H4 (cell line): Measurements from ENCODE around the genes PADI4 and ARHGEF10L.

- RAMPAGE, long total RNA = no peak
Observed at GRCh38 chr1:17121910-17122248, 2.6 kb upstream of the PADI2 start.

DNA sequence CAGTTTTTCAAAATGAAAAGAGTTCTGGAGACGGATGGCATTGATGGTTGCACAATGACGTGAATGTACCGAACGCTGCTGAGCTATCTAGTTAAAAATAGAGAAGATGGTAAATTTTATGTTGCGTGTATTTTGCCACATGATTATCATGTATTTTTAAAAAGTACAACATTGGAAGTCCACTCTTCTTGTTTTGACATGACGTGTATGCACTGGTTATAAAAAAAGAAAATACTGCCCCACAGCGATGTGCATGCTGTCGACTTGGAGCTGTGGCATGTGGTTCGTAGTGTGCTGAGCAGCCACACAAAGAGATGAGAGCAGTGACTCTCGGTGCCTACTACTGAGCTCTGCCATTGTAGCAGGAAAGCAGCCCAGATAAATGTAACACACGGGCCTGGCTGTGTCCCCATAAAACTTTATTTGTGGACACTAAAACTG lies 22.6 kb upstream of the PADI2 start:
- RAMPAGE, long total RNA = no peak

DNA sequence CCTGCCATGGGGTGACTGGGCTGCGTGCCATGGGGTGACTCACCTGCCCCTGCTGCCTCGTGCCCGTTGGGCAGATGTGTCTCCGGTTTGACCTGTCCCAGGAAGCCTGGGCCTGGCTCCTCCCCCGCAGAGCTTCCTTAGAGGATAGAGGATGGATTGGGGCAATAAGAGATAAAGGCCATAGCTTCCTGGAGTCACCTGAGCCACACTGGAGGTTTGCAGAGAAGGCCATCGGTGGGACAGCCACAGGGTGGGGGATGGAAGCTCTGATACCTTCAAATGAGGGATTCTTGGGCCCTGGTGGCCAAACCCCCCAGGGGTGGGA lies 1.8 kb downstream of the PADI3 start:
- RAMPAGE, long total RNA = no peak

DNA sequence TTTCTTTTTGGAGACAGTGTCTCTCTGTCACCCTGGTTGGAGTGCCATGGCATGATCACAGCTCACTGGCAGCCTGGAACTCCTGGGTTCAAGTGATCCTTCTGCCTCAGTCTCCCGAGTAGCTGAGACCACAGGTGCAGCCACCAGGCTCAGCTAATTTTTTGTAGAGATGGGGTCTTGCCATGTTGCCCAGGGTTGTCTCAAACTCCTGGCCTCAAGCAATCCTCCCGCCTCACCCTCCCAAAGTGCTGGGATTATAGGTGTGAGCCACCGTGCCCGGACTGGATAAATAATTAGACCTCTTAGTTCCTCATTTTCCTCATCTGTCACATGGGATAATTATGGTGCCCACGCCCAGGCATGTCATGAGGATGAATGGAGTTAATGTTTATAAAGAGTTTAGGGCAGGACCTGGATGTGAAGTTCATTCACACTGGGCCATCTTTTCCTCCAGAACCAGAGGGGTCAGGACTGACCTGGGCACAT lies 23.7 kb downstream of the PADI3 start:
- RAMPAGE, long total RNA = no peak

- RAMPAGE, long total RNA = no peak
Observed at GRCh38 chr1:17307796-17308408, at the start of gene PADI4. TSS of gene PADI4 (plus strand) at chr1:17308197.

DNA sequence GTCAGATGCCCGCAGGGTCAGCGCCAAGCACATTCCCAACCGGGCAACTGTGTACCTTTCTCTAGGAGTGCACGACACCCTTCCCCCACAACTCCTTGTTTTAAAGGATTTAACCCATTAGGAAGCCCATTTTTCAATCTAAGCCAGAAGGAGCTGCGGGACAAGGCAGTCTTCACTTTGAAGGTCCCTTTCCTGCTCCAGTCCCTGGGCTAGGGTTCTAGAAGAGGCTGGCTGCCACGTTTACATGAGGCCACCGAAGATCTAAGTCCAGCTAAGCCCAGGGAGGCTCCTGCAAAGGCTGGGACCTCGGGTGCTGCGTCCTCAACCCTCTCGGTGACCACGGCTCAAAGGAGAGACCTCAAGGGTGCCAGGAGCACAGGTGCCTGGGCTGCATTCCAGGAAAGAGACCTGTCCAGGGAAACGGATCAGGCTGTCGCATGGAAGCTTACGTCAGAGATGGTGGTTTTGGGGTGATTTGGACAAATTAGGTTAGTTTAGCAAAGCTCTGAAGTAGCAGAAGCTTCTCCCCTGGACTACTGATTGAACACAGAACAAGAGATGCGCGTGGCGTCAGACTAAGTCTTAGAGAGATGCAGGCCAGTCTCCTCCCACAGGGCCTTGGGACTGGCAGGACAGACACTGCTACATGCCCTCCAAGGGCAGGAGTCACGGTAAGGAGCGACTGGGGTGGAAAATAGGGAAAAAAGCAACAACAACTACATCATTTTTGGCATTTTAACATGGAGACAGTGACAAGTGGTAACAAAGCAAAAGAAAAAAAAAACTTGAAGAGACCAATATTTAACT lies 32.3 kb downstream of the RCC2 start:
- RAMPAGE, long total RNA = no peak

- RAMPAGE, long total RNA = no peak
Observed at GRCh38 chr1:17431463-17431965, 8.0 kb downstream of the RCC2 start.

DNA sequence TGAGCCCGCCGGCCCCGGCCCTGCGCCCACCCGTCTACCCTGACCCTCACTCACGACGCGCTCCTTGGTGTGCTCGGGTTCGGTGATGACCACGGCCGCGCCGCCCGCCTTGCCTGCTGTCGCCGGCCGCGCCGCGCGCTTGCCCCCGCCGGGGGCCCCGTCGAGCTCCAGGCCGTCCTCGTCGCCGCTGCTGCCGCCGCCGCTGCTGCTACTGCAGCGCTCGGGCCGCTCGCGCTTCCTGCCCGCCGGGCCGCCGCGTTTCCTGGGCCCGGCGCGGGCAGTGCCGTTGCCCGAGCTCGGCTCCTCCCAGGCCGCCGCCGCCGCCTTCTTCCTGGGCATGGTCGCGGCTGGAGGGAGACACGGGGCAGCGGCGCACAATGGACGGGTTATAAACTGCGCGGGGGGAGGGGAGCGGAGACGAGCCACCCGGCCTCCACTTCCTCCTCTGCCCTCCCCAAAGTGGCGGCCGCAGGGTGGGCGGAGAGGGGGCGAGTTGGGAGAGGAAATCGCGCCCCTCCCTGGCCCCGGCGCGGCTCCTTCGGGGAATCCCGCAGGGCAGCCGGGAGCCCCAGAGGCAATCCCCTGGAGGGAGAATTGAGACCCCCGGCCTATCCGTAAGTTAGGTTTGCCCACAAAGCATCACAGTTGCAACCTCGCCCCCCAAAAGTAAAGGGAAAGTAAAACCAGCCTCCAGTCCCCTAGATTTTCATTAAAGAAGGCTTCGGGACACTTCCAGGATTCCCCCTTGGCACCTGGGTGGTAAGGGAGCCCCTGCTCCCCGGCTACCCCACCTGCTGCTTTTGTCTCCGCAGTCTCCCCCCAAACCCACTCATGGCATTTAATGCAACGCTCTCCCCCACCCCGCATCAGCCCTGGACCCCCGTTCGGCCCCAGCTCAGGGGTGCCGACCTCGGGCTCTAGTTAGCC lies 1.0 kb downstream of the RCC2 start:
- RAMPAGE, long total RNA = no peak

- RAMPAGE, long total RNA = no peak
Observed at GRCh38 chr1:17539486-17540309, at the start of gene ARHGEF10L. TSS of gene ARHGEF10L (plus strand) at chr1:17539698.

DNA sequence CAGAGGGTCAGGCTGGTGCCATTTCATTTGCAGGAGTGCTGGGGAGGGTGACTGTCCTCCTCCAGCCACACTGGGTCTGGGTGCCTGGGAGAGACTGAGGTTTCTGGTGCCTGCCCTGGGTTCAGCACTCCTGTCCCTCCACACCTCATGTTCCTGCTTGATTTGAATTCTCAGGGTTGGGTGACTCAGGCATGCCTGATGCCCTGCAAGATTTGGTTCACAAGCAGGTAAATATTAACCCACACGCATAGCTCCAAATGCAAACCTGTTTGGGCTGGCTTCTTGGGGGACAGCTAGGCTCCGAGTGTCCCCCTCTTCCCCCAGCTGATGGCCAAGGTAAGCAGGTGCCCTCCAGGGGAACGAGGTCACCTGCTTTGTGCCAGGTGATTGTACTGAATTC lies 20.3 kb downstream of the ARHGEF10L start:
- RAMPAGE, long total RNA = no peak

DNA sequence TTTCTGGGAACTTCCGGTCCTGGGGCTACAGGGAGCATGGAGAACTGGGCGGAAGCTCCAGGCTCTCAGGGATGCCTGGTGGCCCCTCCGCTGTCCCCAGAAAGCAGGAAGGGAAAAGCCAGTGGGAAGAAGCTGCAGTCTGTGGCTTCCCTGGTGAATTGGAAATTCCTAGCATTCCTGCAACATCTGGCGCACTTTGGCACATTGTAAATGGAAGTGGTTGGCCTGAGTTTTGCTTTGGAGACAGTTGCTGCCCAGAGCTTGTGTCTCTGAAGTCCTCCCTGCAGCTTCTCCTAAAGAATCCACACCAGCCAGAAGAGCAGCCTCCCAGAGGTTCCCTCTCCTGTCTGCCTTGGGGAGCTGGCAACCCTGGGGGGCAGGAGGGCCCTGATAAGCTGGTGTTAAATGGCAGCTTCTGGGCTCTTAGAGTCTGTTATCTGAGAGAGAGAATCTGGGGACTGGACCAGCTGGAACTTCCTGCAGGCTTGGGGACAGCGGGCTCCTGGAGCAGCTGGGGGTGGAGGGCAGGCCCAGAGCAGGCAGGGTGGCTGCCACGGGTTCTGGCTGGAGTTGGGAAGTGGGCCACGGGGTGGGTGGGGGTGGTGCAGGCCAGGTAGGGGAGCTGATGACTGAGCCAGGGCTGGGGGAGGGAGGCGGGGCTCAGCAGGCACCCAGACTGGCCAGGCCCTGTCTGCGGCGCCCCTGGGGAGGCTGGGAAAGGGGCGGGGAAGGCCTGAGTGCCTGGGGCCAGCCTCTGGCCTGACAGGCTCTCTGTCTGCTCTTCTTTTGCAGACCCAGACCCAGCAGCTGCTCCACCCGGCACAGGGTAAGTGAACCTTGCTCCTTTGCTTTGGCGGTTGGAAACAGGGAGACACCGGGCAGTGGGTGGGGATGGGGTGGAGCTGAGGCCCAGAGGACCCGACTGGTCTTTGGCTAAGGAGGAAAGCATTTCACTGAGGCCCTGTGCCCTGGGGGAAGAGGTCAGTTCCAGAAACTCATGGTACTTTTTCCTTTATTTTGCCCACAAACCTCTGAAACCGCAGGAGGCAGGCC lies 48.5 kb downstream of the ARHGEF10L start:
- RAMPAGE, long total RNA = start-site peak on the plus strand centred at position 751 of the sequence, 40 bp wide, 6 reads

- RAMPAGE, long total RNA = no peak
Observed at GRCh38 chr1:17624715-17625546, 85.4 kb downstream of the ARHGEF10L start.

- RAMPAGE, long total RNA = no peak
Observed at GRCh38 chr1:17630955-17631366, 91.5 kb downstream of the ARHGEF10L start.

DNA sequence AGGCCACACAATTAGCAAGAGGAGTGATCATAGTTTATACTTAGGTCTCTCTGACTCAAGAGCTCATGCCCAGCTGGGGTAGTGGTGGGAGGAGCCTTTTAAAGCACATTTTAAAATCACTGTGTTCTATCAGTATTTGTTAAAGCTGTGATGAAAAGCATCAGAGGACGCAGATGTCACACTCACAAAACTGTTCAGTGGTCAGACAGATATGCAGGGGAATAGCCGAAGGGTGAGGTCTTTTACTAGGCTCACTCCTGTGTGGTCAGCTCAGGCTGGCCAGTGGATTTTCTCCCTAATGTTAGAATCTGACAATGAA lies 80.0 kb upstream of the IGSF21 start:
- RAMPAGE, long total RNA = no peak

- RAMPAGE, long total RNA = no peak
Observed at GRCh38 chr1:18119351-18119737, 11.7 kb downstream of the IGSF21 start.

DNA sequence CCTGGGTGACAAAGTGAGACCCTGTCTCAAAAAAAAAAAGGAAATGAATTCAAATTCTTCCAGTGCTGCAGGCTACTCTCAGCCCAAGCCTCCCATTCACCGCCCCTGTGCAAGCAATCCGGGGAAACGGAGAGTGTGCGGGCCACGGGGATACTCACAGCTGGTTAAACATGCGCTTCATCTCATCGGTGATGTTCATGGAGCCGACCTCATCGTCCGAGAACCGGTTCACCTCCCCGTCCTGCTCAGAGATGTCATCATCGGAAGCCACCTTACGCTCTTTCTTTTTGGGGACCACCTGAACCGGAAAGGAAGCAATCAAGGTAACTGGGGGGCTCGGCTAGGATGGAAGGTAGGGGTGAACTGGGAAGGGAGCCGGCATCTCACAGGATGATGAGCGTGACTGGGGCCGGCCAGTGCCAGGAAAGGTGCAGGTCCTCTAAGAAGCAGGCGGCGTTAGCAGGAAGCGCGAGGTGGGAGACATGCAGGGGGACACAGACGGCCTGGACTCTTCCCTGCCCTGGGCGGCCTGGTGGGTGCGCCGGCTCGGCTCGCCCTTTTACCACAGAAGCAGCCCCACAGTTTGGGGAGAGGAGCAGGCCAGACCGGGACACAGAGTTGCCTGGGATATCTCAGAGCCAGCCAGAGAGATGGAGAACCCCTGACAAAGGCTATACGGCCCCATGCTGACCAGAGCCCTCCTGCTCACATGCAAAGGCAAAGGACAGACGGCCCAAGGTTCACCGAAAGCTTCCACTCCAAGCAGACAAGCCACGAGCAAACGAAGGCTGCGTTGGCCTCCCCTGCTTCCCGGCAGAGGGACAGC lies 14.6 kb upstream of the ALDH4A1 start:
- RAMPAGE, long total RNA = no peak

GRCh38 chr1:19009608-19010347 lies 53.3 kb upstream of the IFFO2 start:
- RAMPAGE, long total RNA = no peak

DNA sequence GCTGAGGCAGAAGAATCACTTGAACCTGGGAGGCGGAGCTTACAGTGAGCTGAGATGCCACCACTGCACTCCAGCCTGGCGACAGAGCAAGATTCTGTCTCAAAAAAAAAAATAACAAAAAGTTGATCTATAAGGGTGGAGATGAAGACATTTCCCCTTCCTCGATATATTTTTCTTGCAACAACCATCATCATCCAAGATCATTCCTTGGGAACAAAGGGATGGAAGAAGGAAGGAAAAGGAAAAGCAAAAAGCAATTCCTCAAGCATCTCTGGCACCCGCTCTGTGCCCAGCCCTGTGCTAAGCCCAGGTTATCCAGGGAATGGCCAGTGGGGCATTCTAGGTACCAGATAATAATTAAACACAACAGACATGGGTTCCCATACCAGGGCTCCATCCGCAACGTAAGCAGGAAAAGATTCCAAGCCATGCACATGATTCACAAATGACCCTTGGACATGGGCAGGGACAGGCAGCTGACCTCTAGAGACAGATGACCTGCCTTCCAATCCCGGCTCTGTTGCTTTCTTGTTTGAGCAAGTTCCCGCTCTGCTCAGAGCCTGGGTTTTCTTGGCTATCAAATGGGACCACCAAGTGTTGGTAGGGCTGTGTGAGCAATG lies 57.1 kb upstream of the IFFO2 start:
- RAMPAGE, long total RNA = no peak

- RAMPAGE, long total RNA = no peak
Observed at GRCh38 chr1:19079250-19080474, 123.2 kb upstream of the IFFO2 start.

DNA sequence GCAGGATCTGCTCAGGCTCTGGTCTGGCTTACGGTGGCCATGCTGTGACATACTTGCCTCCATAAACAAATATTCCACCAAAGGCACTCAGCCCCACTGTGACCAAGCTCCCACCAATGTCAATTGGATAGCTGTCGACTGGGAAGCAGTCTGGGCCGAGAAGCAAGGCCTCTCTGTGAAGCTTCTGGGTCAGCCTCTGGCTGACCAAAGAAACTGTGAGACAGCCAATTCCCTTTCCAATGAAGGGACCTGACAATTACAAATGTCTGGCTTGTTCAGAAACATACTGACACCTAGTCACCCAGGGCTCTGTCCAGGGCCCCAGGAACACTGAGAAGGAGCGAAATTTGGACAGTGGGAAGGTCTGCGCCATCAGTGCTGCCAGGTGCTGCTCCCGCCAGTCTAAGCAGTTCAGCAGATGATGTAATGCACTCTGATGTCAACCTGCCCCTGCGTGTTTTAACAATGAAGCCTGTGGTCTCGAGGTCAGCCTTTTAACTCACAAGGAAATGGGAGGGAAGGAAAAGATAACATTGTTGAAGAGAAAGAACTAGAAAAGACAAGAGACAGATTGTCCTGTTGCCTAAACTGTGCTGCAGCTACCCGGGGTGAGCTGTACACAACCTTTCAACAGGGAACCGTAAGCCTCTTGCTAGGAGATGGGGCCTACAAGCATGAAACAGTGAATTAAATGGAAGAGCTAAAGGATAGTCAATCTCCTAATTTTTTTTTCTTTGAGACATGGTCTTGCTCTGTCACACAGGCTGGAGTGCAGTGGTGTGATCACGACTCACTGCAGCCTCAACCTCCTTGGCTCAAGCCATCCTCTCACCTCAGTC lies 126.6 kb upstream of the IFFO2 start:
- RAMPAGE, long total RNA = no peak